Stomach (tissue), 7 donors: ENCODE results near the gene CAMK2D.

GRCh38 chr4:110183638-110184151 lies 14.7 kb downstream of the ELOVL6 start:
- PRO-cap = no peak
- RAMPAGE, long total RNA, 5 experiments = start-site peak on the minus strand in 1 of 5 experiments, at chr4:110183816-110183827 at its widest, 5 reads per replicate
- RRBS = no CpG with 5 or more reads among the region's 5 CpGs

DNA sequence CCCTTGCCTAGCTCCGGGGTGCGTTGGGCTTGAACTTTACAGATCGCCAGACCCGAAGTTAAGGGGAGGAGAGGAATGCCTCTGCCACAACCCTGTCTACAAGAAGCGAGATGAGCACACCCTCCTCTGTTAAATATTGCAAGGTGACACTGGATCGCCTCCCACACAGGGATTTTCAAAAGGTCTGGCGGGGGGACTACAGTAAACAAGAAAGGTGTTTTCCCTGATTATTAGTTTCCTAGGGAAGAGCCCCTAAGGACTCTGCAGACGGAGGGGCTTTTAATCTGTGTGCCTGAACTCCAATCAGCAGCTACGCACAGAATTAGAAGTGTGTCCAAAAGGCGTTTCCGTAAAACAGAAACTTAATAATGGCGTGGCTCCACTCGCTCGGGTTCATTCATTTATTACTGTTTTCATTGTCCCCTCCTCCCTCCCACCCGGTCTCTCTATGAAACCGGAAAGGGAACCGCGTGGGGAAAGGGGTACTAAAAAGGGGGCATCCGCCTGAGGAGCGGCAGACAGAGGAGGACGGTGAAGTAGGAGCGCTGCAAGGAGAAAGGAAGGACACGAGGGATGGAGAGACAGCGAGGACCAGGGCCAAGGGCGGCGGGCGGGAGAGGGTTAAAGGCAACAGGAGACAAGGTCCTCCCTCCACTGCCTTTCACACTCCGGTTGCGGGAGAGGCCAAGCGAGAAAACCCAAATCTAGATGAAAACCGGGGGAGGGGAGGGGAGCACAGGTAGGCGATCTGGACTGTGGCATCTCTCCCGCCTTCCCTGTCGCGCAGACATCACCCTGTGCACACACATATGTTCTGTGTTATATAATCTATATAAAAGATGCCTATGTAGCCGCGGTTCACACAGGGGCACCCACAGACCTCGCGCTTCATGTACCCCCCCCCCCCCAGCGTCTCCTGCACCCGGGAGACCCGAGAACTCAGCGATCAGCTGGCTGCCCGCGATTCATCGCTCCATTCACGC lies 944 bp downstream of the ELOVL6 start:
- PRO-cap = unidirectional peak, minus-strand start at position 60 of the sequence; bidirectional peak, plus-strand start at position 517 of the sequence, minus-strand start at position 403 of the sequence
- RAMPAGE, long total RNA, 5 experiments = no peak in any of the 5 experiments
- RRBS = 1% methylated on average over 4 of the region's 47 CpGs

GRCh38 chr4:110364975-110365633 lies 110.9 kb upstream of the ENPEP start:
- PRO-cap = no peak
- RAMPAGE, long total RNA, 5 experiments = no peak in any of the 5 experiments
- RRBS = no CpG with 5 or more reads among the region's 3 CpGs

- PRO-cap = no peak
- RAMPAGE, long total RNA, 5 experiments = no peak in any of the 5 experiments
- RRBS = no CpG with 5 or more reads among the region's 7 CpGs
Observed at GRCh38 chr4:110479879-110480541, 4.1 kb downstream of the ENPEP start.

DNA sequence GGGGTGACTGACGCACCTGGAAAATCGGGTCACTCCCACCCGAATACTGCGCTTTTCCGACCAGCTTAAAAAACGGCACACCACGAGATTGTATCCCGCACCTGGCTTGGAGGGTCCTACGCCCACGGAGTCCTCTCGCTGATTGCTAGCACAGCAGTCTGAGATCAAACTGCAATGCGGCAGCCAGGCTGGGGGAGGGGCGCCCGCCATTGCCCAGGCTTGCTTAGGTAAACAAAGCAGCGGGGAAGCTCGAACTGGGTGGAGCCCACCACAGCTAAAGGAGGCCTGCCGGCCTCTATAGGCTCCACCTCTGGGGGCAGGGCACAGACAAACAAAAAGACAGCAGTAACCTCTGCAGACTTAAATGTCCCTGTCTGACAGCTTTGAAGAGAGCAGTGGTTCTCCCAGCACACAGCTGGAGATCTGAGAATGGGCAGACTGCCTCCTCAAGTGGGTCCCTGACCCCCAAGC lies 714.3 kb upstream of the PITX2 start:
- PRO-cap = no peak
- RAMPAGE, long total RNA, 5 experiments = no peak in any of the 5 experiments
- RRBS = no CpG with 5 or more reads among the region's 17 CpGs

- PRO-cap = no peak
- RAMPAGE, long total RNA, 5 experiments = no peak in any of the 5 experiments
- RRBS = no CpG with 5 or more reads among the region's 2 CpGs
Observed at GRCh38 chr4:112257198-112257397, 25.5 kb downstream of the AP1AR start.

DNA sequence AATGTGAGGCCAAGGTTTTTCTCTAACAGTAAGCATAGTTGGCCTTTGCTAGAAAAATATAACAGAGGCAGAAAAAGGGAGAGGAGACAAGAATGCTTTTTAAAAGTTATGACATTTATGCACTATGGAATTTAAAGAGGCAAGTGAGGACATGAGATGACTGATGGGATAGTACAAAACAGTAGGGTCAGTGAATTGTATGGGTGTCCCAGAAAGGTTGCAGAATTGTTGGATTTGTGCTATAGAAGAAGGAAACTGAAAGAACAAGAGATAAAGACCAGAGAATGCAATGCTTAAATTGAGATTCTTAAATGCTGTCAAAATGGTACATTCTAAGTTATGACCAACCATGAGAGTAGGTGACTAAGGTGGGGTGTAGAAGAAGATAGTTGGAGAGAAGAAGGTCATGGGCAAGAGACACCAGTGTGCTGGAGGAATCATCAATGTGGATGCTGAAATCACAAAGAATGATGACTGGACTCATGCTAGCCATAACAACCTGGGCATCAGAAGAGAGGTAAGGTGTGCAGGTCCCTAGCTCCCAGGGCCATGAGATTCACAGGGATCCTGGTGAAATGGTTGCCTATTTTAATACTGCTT lies 104.1 kb downstream of the ALPK1 start:
- PRO-cap = no peak
- RAMPAGE, long total RNA, 5 experiments = start-site peak on the plus strand in 2 of 5 experiments, centred at positions 188 to 380 of the sequence, 6 reads per replicate

- PRO-cap = no peak
- RAMPAGE, long total RNA, 5 experiments = no peak in any of the 5 experiments
- RRBS = no CpG with 5 or more reads among the region's 3 CpGs
Observed at GRCh38 chr4:112646985-112647584, 10.1 kb downstream of the LARP7 start.

DNA sequence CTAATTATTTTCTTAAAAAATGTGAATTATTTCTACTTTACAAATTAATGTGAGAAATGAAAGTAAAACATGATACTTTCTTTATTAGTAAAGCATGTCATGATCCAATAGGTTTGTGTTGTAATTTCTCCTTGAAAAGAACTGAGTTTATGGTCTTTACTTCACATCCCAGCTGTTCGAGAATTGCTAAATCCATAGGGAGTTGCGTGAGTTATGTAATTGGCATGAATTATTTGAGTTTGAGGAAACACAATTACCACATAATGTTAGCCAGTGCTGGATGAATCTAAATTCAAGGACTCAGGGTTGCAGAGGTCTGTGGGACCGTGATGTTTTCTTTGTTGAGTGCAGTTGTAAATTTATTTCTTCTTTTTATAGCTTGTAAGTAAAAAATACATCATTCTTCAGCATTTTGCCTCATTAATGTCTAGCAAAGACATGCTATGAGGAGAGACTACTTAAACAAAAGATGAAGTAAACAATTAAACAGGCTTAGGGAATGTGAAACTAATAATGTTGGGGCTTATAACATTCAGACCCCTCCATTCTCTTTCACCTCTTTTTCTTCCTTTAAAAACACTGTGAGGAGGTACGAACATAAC lies 159.8 kb upstream of the ANK2 start:
- PRO-cap = no peak
- RAMPAGE, long total RNA, 5 experiments = no peak in any of the 5 experiments
- RRBS = no CpG with 5 or more reads among the region's 4 CpGs

DNA sequence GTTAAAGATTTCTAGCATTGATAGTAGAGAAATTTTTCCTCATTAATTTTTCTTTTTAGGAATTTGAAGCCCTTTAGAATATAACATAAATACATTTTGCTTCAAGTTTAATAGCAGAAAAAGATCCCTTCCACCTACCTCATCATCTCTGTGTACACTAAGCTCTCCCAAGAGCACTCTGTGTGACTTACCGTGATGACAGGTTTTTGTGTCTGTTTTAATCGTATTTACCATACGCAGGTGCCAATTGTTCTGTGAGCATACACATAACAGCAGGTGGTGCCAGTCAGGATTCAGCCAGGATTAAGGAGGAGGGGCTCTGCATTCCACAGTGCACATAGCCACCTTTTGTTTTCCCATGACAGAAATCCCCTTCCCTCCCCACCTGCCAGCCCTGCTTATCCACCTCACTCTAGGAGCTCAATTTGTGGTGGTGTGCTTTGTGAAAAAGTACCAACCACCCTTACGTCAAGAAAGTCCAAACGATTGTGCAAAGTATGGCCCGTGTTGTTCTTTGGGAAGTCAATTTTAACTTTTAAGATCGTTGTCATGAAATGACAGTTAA lies 14.8 kb downstream of the ANK2 start:
- PRO-cap = no peak
- RAMPAGE, long total RNA, 5 experiments = no peak in any of the 5 experiments
- RRBS = no CpG with 5 or more reads among the region's 7 CpGs

GRCh38 chr4:113141817-113142535 lies 92.5 kb downstream of the ANK2 start:
- PRO-cap = no peak
- RAMPAGE, long total RNA, 5 experiments = no peak in any of the 5 experiments
- RRBS = no CpG with 5 or more reads among the region's 6 CpGs

DNA sequence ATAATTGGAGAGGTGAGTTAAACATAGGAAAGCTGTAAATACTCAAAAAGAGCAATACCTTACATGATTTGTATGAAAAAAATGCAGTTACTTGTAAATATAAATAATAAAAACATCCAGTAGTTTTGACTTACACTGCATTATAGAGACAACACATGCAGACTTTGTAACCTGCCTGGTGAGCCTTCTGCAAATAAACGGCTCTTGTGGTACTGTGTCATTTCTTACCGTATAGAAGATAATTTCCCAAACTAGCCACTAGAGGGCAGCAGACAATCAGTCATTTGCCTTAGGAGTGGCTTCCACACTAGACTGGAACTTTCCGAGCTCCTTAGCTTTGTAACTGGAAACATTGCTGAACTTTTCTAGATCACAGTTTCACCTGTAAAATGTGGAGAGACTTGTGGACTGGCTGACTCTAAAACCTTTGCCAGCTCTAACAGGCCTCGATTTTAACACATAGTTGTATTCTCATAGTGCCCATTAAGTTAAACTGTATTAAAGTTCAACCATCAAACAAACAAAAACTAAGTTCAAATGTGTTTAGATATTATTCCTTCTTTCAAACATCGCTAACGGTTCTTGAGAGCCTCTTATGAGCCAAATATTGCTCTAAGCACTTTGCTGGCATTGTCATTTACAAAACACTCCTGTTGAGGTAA lies 345.3 kb downstream of the ANK2 start:
- PRO-cap = no peak
- RAMPAGE, long total RNA, 5 experiments = no peak in any of the 5 experiments
- RRBS = no CpG with 5 or more reads among the region's 6 CpGs

- PRO-cap = no peak
- RAMPAGE, long total RNA, 5 experiments = no peak in any of the 5 experiments
- RRBS = no CpG with 5 or more reads among the region's 5 CpGs
Observed at GRCh38 chr4:113397061-113397451, 347.6 kb downstream of the ANK2 start.

DNA sequence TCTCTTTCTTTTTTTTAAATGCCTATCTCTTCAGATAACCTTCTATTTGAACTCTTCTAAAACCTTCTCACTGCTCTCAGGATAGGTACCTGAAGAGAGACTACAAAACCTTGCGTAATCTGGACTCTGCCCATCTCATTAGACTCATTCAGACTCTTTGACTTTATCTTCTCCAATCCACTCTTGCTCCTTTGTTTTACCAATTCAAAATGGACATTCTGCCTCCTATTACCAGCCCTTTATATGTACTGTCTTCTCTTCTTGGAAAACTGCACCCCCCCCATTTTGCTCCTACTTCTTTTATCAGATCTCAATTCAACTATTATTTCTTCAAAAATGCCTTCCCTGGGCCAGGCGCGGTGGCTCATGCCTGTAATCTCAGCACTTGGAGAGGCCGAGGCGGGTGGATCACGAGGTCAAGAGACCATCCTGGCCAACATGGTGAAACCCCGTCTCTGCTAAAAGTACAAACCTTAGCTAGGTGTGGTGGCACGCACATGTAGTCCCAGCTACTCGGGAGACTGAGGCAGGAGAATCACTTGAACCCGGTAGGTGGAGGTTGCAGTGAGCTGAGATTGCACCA lies 291.4 kb downstream of the CAMK2D start:
- PRO-cap = no peak
- RAMPAGE, long total RNA, 5 experiments = start-site peak on the minus strand in 1 of 5 experiments, centred at position 101 of the sequence, 9 reads per replicate
- RRBS = no CpG with 5 or more reads among the region's 10 CpGs

DNA sequence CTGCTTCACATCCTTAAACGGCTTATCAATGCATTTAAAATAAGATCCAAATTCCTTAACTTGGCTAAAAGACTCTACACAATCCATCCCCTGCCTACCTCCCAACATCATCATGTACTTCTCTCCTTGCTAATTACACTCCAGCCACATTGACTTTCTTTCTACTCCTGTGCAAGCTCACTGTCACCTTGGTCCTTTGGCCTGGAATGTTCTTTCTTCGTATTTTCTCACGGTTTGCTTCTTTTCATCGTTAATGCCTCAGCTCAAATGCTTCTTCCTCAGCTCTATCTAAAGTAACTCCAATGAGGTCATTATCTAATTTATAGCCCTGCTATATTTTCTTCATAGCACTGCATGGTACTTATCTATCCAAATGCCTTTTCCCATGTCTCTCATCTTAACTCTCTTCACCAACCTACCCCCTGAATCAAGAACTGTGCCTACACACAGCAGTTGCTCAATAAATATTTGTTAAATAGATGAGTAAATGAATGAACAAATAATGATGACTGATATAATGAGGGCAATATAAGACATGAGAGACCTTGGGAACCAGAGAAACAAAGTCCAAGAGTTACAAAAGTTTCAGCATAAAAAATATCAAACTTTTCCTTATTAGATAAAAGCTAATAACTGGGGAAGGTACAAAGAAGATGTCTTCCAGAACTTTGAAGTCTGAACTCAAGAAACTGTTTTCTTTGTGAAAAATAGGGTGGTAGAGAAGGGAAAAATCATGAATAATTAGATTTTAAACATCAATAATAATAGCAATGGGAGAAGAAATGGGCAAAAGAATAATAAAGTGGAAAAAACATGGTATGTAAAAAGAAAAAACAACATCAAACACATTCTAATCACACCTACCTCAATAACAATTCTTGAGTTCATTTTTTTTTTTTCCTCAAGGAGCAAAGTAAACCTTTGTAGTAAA lies 19.6 kb downstream of the CAMK2D start:
- PRO-cap = no peak
- RAMPAGE, long total RNA, 5 experiments = start-site peak on the minus strand in 2 of 5 experiments, centred at positions 319 to 510 of the sequence, 7 to 9 reads per replicate
- RRBS = no CpG with 5 or more reads among the region's 4 CpGs

DNA sequence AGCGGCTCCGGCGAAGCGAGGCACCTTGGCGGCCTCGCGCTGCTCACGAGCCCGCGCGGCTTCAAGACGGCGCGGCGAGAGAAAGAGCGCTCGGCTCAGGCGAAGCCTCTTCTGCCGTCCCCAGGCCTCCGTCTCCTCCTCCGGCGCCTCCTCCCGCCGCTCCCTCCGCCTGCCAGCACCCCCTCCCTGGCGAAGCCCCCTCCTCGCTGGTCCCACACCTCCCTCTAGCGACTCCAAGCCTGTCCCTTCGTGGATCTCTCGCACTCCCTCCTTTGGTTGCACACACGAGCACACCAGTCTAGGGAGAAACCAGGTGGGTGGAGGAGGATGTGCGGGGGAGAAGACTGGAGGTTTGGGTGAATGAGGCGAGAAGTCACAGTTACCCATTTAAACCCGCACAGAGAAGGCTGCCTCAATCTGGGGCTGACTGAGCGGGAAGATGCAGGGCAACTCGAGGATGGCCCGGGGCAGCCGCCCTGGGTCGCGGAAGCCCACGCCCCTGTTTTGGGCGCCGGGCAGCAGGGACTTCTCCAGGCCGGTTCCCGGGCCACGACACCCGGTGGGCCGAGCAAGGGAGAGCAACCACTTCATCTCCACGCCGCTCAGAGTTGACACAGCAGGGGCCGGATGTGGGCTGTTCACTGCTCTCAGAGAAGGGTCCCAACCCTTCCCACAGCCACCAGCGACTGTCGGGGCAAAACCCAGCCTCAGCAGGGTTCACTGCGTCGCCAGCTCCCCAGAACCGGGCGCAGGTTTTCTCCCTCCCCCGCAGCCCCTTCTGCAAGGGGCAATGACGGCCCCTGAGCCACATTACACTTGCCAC lies at the start of gene CAMK2D:
Gene CAMK2D (minus strand): TSS at position 85 of the 823 bp plus-strand sequence.
- PRO-cap = bidirectional peak, plus-strand start at position 263 of the sequence, minus-strand start at position 135 of the sequence
- RAMPAGE, long total RNA, 5 experiments = no peak in any of the 5 experiments
- RRBS = 2% methylated on average over 24 of the region's 59 CpGs

DNA sequence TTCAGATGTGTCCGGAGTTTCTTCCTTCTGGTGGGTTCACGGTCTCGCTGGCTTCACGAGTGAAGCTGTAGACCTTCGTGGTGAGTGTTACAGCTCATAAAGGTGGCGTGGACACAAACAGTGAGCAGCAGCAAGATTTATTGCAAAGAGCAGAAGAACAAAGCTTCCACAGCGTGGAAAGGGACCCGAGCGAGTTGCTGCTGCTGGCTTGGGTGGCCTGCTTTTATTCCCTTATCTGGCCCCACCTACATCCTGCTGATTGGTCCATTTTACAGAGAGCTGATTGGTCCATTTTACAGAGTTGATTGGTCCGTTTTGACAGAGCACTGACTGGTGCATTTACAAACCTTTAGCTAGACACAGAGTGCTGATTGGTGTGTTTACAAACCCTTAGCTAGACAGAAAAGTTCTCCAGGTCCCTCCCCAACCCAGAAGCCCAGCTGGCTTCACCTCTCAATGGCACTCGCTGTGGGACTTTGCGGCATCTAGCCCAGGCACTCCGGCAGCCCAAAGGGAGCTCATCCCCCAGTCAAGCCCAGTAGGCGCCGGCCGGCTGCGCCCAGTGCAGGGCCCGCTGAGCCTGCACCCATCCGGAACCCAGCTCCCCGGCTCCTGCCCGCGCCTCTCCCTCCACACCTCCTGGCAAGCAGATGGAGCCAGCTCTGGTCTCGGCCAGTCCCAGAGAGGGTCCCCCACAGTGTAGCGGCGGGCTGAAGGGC lies 117.0 kb upstream of the UGT8 start:
- PRO-cap = no peak
- RAMPAGE, long total RNA, 5 experiments = no peak in any of the 5 experiments
- RRBS = 96% methylated on average over 2 of the region's 25 CpGs

- PRO-cap = no peak
- RAMPAGE, long total RNA, 5 experiments = no peak in any of the 5 experiments
- RRBS = no CpG with 5 or more reads among the region's 12 CpGs
Observed at GRCh38 chr4:116615673-116616231, 469.6 kb downstream of the TRAM1L1 start.

DNA sequence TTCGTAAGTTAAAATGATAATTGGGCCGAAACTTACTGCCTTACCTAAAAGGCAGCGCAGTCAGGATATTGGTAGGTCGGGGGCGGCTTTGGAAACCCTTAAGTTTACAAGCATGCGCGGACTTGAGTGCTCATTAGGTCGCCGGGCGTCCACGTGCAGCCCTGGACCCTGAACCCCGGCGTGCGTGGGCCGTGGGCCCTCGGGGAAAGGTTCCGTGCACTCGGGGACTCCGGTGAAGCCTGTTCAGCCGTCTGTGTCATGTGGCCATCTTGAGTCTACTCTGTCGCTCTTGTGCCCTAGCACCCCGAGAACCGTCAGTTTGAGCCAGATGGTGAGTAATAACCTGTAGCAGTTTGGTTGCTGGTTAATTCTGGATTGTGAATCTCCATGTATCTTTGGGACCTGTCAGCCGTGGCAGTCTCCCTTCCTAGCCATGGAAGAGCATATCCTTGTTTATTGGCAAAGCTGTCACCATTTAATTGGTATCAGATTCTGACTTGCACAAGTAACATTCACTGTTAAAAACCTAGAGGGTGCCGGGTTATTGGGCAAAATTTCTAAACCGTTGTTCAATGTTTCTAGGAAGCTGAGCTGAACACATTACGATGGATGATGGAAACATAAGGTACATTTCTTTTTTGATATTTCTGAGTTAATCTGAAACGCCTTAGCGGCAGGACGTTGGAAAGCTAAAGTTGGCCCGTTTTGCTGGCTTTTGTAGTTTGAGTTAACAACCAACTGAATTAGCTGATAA lies 73.8 kb downstream of the PRSS12 start:
- PRO-cap = bidirectional peak, plus-strand start at position 317 of the sequence, minus-strand start at position 282 of the sequence
- RAMPAGE, long total RNA, 5 experiments = start-site peak on the plus strand in 2 of 5 experiments, centred at positions 170 to 379 of the sequence, 15 to 33 reads per replicate
- RRBS = 1% methylated on average over 8 of the region's 31 CpGs

DNA sequence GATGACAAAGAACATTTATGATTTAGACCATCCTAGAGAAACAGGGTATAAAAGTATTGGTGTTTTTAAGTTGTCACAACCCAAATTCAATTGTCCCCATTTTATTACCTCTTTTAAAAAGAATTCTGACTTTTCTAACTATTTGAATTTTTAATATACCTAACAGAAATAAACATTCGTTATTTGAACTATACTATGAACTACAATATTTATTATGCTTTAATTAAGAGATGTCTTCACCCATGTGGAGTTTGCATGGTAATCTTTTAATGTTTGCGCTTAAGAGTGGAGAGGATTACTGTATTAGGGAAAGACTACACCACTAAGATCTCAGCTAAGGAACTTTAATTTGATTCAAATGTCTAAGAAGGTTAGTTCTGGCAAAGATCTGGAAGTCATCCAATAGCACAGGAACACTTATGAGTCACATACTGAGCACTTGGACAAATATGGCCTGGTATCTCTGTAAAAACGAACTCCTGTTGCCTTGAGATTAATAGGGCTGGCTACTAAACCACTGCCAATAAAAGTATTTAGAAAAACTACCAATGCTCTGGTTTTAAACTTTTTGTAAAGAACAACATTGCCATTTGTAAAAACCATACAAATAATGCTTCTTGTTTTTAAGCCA lies 70.7 kb downstream of the SEC24D start:
- PRO-cap = no peak
- RAMPAGE, long total RNA, 5 experiments = no peak in any of the 5 experiments
- RRBS = no CpG with 5 or more reads among the region's 3 CpGs